Neural progenitor cell (in vitro differentiated cells): ENCODE results near the genes SLC25A41, ADGRE1 and MBD3L4.

GRCh38 chr19:6066294-6067270 is 43.7 kb downstream of the RFX2 start:
- RAMPAGE, long total RNA: no peak

- RAMPAGE, long total RNA: no peak
Observed at GRCh38 chr19:6071831-6072329, 38.4 kb downstream of the RFX2 start.

- RAMPAGE, long total RNA: no peak
Observed at GRCh38 chr19:6075021-6075601, 35.2 kb downstream of the RFX2 start.

GRCh38 chr19:6100178-6100887 is 10.0 kb downstream of the RFX2 start:
- RAMPAGE, long total RNA: no peak

DNA sequence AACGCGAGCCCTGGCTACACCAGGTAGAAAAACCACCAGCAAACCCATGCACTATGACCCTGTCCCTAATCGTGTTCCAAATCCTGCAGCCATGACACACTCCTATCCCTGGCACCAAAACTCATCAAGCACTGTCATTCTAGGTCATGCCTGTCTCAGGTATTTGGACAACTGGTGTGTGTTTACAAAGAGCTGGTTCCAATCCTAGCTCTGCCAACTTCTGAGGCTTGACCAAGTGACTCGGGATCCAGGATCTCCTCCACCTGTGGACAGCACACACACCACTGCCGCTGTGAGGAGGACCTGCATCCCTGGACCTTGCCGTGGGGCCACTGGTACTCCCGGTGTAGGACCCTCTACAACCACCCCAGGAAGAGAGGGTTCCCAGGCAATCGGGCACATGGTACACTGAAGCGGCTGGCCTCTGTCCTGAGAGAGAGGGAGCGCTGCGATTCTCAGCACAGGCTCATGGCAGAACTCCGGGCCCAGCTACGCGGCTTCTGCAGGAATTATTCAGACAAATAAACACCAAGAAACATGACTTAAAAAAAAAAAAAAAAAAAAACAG is 20.4 kb downstream of the MLLT1 start:
- RAMPAGE, long total RNA: no peak

DNA sequence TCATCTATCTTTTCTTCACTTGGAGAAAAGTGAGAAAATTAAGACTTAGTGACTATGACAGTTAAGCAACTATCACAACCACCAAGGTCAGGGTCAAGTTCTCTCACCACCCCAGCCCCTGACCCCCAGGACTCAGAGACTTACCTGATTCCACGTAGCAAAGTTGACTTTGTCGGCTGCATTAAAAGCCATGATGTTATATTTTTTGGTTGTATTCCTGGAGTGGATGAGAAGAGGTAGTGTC is 1.3 kb downstream of the GTF2F1 start:
- RAMPAGE, long total RNA: no peak

- RAMPAGE, long total RNA: no peak
Observed at GRCh38 chr19:6412563-6413085, 12.0 kb downstream of the KHSRP start.

- RAMPAGE, long total RNA: no peak
Observed at GRCh38 chr19:6433677-6433907, at the start of gene SLC25A41. Gene SLC25A41, minus strand, starts transcription at chr19:6433763.

DNA sequence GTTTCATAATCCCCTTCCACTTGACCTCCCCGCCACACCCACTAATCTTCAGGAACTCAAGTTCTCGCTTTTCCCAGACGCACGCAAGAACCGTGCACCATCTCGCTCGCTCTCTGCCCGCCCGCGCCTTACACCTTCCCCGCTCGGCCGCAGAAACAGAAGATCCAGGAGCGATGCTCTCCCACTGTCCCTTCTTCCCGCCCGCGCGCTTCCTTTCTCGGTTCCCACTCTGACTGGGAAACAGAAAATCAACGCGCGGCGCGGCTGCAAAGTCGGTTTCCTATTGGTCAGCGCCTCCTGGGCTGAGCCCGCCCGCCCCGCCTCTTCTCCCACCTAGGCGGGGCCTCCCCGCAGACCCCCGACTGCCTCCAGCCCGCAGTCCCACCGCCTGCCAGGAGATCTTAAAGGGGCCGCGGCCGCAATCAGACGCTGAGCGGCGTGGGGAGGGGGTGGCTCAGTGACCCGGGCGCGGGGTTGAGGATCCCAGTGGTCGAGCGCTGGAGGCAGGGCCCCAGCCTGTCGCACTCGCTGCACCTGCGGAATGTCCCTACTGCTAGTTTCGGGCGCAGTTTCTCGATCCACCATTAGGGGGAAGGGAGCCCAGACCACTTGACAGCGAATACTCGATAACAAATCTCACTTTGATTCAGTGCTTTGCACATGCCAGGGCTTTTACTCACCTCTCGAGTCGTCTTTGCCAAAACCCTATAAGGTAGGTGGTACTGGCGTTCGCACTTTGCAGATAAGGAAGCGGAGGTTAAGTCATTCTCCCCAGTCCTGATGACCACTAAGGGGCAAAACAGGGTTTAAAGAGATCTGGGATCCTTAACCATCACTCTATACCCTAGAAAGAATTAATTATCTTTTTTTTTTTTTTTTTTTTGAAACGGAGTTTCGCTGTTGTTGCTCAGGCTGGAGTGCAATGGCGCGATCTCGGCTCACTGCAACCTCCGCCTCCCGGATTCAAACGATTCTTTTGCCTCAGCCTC is 767 bp upstream of the SLC25A23 start:
- RAMPAGE, long total RNA: no peak

DNA sequence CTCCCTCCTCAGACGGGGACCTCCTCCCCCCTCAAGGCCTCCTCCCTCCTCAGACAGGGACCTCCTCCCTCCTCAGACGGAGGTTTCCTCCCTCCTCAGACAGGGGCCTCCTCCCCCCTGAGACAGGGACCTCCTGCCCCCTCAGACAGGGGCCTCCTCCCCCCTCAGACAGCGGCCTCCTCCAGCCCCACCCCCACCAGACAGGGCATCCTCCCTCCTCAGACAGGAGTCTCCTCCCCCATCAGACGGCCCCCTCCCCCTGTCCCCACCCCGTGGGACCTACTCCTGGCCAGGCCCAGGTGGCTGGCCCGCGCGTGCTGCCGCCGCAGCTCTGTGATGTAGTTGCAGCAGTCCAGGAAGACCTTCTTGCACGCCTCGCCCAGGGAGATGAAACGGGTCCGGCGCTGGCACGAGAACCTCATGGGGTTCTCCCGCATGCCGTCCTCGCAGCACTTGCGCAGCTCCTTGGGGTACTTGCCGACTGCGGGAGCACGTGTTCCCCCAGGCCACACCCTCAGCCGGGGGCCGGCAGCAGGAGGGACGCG is 13.6 kb downstream of the C3 start:
- RAMPAGE, long total RNA: no peak

DNA sequence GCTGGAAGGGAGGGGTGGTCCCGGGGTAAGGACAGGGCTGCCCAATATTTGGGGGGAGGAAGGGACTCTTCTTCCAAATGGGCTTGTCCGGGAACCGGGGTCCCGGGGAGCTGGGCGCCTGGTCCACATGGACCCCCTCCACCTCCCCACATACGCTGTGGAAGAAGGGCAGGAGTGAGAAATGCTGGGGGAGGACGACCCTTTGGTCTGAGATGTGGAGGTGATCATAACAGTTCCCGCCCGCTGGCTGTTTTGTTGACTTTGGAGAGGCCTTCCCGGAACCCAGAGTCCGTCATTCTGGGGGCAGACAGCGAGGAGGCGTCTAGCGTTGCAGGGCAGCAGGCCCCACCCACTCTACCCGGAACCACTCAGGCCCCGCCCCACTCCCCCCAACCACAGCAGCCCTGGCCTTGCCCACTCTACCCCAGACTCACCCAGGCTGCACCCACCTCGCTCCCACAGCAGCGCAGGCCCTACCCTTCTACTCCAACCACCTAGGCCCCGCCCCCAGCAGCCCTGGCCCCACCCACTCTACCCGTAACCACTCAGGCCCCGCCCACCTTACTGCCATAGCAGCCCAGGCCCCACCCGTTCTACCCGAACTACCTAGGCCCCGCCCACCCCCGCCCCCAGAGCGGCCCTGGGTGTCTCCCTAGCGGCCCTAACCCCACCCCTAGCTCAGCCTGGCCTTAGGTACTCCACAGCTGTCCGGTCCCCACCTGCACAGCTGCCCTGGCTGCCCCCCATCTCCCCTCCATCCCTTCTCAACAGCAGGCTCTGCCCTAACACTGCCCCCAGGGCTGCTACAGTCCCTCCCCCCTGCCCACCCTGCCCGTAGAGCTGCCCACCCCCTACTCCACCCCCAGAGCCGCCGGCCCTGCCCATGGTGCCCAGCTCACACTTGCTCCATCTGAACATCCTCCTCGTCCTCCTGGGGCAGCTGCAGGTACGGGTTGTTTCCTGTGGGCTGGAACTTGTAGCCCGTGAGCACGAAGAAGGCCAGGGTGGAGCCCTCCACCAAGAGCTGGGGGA is 7.0 kb downstream of the GPR108 start:
- RAMPAGE, long total RNA: no peak

DNA sequence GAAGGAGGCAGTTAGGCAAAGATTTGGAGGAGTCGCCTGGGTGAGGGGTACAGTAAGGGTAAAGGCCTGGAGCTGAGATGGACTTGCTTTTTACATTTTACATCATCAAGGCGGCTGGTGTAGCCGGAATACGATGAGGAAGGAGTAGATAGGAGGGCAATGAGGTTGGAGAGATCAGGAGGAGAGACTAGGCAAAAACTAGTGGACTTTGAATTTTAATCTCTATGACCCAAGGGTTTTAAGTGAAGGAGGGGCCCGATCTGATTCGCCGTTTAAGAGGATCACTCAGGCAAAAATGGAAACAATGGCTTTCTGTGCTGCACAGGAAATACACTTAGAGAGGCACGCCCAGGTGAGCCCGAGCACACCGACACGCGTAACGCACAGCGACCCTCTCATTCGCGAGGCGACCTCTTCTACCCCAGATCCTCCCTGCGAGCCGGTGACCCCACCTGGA is 337 bp downstream of the SH2D3A start:
- RAMPAGE, long total RNA: no peak

GRCh38 chr19:6887240-6887653 is at the start of gene ADGRE1:
Gene ADGRE1, plus strand, starts transcription at chr19:6887579.
- RAMPAGE, long total RNA: no peak

- RAMPAGE, long total RNA: no peak
Observed at GRCh38 chr19:7040037-7040398, at the start of gene MBD3L4. Gene MBD3L4, minus strand, starts transcription at chr19:7040179.

DNA sequence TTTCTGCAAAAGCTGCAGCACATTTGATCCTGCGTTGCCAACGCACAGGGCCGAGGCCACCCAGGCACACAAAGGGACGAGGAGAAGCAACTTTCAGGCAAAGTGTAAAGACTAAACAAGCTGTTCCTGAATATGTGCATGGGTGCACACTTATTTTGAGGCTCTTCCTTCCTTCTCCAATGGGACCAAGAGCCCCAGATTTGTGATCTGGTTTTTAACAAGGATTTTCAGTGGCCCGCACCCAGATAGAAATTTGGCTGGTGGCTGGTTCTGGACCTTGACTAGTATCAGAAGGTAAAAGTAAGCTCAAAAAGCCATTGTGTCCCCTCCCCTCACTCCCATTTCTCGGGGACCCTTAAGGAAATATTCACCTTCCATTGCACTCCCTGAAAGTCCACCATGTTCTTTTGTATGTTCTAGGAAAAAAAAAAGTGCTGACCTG is 43.0 kb downstream of the ZNF557 start:
- RAMPAGE, long total RNA: no peak

DNA sequence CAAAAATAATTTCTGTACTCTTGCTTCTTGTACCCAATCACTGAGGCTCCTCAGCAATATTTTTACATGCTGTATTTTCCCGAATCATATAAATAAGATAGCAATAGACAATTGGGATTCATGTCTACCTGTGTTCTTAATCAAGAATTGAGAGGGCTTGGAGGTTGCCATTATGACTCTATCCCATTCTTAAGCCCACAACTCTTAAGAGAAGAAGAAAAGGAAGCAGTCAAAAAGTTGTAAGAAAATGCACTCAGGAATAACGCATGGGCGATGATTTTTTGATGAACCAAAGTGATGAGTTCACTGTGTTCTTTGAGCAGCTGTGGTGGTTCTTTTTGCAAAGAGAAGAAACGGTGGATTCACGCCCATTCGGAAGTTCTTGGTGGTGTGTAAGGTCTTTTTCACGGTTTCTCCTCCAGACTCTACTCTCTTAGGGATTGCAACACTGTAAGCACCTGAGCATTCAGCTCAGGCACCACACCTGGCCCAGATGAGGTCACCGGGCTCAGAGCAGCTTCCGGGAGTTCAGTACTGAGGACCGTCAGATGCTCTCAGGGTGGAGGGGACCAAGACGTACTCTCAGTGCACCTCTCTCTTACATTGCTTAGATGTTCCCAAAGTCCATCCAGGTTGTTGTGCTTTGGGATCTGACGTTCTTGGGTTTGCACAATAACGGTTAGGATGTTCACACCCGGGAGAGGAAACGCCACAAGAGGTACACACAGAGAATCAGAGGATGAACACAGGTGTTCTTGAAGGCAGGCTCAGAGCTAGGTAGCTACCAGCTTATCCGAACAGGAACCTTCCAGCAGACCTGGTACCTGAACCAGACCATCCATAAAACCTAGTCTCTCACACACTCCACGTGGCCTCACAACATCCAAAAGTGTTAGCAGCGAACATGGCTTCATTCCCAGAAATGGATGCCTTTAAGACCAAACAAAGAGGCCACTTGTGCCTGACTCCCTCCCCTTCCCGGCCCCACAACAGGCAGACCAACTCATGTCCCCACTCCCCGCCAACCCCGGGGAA is 45.8 kb downstream of the ZNF557 start:
- RAMPAGE, long total RNA: no peak

DNA sequence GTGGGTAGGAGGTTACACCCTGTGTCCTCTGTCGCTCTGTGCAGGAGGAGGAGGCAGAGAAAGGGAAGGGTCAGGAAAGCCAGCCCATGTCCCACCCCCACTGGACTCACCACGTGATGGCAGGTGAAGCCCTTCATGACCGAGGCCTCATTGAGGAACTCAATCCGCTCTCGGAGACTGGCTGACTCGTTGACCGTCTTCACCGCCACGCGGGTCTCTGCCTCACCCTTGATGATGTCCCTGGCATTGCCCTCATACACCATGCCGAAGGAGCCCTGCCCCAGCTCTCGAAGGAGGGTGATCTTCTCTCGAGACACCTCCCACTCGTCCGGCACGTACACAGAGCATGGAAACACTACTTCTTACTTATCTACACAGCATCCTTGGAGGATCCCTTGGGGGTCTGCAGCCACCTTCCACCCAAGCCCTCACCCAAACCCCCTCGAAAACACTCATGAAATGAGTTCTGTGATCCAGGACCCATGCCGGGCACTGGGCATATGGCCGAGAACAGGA is 55.7 kb downstream of the ZNF557 start:
- RAMPAGE, long total RNA: no peak

DNA sequence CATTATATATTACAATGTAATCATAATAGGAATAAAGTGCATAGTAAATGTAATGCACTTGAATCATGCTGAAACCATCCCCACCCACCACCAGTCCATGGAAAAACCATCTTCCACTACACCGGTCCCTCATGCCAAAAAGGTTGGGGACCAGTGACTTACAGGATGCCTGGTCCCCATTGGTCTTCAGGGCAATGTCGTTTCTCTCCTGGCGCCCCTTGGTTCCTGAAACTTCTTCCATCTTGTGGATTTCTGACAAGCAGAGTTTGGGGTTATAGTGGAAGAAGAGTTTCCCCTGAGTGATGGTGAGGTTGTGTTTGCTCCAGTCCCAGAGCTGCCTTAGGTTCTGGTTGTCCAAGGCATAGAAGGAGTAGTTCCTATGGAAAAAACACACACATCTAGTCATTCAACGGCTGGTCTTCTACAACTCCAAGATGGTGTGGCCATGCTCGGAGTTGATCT is 100.9 kb downstream of the ZNF557 start:
- RAMPAGE, long total RNA: no peak

- RAMPAGE, long total RNA: no peak
Observed at GRCh38 chr19:7211453-7212056, 82.7 kb downstream of the INSR start.

DNA sequence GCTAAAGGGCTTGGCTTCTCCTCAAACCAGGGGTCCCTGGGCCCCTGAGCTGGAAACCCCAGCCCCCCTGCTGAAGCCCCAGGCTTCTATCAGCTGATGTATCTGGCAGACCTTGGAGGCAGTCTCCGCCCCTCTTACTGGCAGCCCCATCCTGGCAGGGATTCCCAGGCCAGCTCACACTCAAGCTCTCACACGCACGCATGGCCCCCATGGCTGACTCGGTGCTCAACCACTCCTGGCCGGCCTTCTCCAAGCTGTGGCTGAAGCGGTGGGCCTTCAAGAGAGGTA is 6.6 kb downstream of the ARHGEF18 start:
- RAMPAGE, long total RNA: no peak